Kidney (tissue), 2 donors: ENCODE results near the genes LIG4 and ABHD13.

GRCh38 chr13:106344103-106344643 is 191.3 kb downstream of the EFNB2 start:
- PRO-cap = no peak
- RRBS = no CpG with 5 or more reads among the region's 4 CpGs

GRCh38 chr13:106417517-106417949 is 117.9 kb downstream of the EFNB2 start:
- PRO-cap = no peak
- RRBS = no CpG with 5 or more reads among the region's 15 CpGs

DNA sequence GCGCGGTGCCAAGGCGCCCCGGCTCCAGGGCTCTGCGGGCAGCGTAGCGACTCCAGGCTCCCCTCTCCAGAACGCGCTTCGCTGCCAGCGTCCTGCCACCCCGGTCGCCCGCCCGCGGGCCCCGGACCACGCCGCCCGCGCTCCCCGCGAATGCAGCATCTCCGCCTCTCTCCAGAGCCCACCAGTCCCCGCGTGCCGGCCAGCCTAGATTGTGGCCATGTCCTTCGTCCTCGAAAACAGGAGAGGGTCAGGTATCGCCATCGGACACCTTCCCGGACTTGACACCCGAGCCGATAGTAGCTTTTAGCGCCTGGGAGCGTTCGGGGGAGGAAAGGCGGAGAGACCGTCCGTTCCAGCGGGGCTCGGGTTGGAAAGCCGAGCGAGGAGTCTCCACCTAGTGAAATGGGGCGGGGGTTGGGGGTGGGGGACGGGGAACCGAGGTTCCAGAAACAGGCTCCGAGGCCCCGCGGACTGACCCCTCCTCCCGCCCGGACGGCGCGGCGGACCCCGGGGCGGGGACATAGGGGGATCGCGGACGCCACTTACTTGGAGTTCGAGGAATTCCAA is 1.1 kb downstream of the EFNB2 start:
- PRO-cap = no peak
- RRBS = 4% methylated on average over 27 of the region's 62 CpGs

DNA sequence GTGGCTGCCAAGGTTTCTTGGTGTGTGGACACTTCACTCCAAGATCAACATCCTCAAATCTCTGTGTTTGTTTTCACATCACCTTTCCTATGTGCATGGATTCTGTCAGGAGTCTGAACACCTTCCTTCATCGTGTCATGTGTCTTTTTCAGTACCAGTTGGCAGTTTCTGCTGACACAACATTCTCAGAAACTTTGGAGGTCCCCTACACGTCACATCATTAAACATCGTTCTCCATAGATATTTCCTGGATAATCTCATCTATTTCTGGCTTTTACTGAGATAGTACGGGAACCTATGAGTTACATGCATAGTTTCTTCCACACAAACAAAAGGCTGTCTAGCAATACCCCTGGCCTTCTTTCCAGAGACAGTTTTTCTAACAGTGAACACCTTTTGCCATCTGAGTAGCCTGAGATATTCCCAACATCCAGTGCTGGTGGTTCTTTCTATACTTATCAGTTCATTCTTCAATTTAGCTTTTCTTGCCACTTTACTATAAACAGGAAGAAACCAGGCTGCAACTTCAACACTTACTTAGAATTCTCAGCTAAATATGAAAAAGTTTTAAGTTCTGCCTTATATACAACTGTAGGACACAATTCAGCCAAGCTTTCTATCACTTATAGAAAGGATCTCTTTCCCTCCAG is 15.4 kb upstream of the EFNB2 start:
- PRO-cap = no peak
- RRBS = no CpG with 5 or more reads among the region's 4 CpGs

DNA sequence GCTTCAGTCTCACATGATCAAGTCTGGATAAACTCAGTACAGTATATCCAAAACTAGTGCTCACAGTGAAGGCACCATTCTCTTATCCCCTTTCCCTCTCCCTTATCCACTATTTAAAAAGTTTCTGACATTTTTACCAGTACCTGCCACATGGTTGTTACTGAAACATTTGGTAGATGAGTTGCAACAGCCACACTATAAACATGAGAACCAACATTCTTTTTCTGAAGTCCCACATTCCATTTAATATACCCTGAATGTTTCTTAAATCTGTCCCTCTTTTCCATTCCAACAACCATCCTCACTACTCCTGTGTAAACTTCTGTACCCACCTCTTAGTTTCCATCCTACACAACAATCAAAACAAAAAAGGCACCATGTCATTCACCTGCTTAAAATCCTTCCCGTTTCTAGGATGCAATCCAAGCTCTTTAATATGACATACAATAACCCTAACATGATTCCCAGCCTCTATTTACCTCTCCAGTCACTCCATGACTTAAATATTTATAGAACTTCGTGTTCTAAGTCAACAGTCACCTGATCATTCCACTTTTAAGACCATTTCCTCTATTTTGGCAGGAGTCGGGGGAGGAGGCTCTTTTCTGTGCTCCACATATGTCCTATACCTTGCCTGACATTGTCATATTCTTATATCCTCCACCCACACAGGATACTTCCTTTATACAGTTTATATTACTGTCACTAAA is 3.0 kb downstream of the ARGLU1 start:
- PRO-cap = no peak
- RRBS = no CpG with 5 or more reads among the region's 3 CpGs

- PRO-cap = no peak
- RRBS = no CpG with 5 or more reads among the region's 1 CpG
Measured at GRCh38 chr13:106565489-106565834, 2.5 kb downstream of the ARGLU1 start.

- PRO-cap = no peak
- RRBS = no CpG with 5 or more reads among the region's 4 CpGs
Measured at GRCh38 chr13:106569461-106570231, 1.7 kb upstream of the ARGLU1 start.

GRCh38 chr13:106690709-106691222 is 122.8 kb upstream of the ARGLU1 start:
- PRO-cap = no peak
- RRBS = no CpG with 5 or more reads among the region's 8 CpGs

DNA sequence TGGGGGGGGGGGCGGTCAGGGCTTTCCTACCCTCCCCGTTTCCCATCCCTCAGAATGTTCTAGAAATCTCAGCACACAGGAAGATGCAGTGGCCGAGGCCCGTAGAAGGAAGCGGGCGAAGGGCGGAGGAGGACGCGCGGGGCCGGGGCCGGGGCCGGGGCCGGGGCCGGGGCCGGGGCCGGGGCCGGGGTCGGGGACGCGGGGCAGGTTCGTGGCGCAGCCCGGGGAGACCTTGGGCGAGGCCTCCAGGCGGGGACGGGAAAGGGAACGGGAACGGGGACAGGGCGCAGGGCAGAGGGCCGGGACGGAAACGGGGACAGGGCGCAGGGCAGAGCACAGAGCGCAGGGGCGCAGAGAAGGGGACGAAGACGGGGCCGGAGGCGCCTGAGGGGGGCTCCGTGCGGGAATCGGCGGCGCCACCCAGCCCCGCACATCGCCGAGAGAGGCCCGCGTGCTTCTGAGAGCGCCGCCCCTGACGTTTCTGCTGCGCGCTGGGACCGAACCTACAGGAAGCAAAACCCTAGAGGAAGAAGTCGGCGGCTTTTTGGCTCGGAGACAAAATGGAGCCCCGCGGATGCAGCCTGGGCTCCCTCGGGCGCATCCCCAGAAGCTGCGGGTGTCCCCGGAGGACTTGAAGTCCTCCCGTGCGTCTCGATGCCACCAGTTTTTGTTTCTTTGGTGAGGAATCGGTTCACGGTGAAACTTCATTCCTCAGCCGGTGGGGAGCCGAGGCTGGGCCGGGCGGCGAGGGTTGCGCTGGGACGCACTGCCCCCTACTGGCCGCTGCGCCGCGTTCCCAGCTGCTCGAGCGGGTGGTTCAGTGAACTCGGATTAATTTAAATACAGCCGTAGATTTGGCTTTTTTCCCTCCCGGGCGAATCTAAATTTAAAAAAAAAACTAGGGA is 349.8 kb upstream of the ARGLU1 start:
- PRO-cap = unidirectional peak, plus-strand start at position 52 of the sequence; unidirectional peak, plus-strand start at position 104 of the sequence; bidirectional peak, plus-strand start at position 294 of the sequence, minus-strand start at position 211 of the sequence; bidirectional peak, plus-strand start at position 508 of the sequence, minus-strand start at position 483 of the sequence; unidirectional peak, minus-strand start at position 669 of the sequence; unidirectional peak, minus-strand start at position 728 of the sequence
- RRBS = 3% methylated on average over 28 of the region's 87 CpGs

GRCh38 chr13:107678262-107678935 is 188.9 kb downstream of the NALF1 start:
- PRO-cap = unidirectional peak, plus-strand start at chr13:107678748
- RRBS = no CpG with 5 or more reads among the region's 15 CpGs

DNA sequence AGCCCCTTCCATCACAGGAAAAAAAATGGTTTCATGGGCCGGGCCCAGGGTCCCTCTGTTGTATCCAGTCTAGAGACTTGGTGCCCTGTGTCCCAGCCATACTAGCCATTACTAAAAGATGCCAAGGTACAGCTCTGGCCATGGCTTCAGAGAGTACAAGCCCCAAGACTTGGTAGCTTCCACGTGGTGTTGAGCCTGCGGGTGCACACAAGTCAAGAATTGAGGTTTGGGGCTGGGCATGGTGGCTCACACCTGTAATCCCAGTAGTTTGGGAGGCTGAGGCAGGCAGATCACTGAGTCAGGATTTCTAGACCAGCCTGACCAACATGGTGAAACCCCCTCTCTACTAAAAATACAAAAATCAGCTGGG is 133.7 kb upstream of the NALF1 start:
- PRO-cap = no peak
- RRBS = no CpG with 5 or more reads among the region's 3 CpGs

GRCh38 chr13:108214881-108216053 is at the start of gene LIG4:
LIG4 (minus strand) TSS chr13:108215536.
- PRO-cap = bidirectional peak, plus-strand start at chr13:108215631, minus-strand start at chr13:108215493
- RRBS = 2% methylated on average over 10 of the region's 58 CpGs

DNA sequence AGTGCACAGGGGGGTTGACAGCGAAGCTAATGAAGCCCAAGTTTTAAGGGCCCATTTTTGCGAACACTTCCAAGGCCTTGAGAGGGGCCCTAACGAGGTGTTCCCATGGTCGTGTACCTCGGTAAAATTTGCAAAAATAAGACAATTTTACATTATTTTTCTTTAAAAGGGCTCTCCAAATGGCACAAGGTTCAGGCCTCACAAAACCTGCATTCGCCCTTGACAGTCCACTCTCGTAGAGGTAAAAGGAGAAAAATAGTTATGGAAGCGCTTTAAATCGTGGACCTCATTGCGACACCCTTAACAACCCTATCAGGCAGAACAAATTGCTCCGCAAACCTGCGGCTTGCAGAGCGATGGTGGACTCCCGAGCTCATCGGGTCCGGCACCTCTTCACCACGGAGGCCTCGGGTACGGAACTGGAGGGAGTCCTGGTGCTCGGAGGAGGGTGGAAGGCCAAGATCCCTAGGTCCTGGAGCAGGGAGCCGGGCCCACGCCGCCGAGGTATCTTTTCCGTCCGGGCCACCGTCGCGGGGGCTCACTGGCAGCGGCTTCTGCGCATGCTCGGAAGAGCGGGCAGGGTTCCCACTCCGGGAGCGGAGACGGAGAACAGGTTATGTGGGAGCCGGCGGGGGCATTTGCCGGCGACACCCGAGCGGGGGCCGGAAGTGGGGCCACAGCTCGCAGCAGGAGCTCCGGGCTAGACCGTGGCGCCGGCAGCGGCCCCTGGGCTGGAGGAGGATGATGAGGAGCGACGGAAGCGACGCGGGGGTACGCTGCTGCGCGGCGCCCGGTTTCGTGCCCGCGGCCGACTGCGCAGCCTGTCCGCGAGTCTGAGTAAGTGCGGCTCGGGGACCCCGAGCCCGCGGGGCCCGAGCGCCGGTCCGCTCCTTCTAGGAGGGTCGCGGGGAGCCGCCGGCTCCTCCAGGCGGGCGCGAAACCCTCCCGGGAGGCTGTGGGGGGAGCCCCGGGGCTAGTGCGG is at the start of gene ABHD13:
TSS of gene ABHD13 (plus strand) at position 570 of the 982 bp plus-strand sequence.
- PRO-cap = bidirectional peak, plus-strand start at position 336 of the sequence, minus-strand start at position 311 of the sequence; bidirectional peak, plus-strand start at position 570 of the sequence, minus-strand start at position 543 of the sequence
- RRBS = 1% methylated on average over 38 of the region's 85 CpGs

DNA sequence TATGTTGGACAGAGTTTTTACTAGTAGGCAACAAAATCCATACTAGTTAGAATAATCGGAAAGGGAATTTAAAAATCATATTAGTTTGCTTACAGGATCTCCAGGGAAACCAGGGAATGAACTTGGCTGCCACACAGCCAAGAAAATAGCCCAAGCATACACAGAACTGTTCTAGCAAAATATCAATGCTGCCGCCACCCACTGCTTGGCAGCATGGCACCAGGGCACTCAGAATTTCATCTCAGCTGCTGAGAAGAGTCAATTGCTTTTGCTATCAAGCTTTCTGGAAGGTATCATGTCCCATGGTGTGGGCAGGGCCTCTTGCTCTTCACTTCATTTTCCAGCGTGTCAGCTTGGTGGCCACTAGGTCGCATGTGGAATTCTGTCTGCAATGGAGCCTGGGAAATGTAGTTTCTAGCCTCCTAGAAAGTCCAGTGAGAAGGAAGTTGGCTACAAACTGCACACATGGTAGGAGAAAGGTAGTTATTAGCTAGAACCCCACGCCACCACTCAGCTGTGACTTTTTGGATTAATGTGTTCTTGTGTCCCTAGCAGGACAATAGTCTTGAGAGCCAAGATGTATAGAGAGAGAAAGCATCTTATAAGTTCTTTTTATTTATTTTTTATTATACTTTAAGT is 105.2 kb downstream of the MYO16 start:
- PRO-cap = no peak
- RRBS = no CpG with 5 or more reads among the region's 5 CpGs

DNA sequence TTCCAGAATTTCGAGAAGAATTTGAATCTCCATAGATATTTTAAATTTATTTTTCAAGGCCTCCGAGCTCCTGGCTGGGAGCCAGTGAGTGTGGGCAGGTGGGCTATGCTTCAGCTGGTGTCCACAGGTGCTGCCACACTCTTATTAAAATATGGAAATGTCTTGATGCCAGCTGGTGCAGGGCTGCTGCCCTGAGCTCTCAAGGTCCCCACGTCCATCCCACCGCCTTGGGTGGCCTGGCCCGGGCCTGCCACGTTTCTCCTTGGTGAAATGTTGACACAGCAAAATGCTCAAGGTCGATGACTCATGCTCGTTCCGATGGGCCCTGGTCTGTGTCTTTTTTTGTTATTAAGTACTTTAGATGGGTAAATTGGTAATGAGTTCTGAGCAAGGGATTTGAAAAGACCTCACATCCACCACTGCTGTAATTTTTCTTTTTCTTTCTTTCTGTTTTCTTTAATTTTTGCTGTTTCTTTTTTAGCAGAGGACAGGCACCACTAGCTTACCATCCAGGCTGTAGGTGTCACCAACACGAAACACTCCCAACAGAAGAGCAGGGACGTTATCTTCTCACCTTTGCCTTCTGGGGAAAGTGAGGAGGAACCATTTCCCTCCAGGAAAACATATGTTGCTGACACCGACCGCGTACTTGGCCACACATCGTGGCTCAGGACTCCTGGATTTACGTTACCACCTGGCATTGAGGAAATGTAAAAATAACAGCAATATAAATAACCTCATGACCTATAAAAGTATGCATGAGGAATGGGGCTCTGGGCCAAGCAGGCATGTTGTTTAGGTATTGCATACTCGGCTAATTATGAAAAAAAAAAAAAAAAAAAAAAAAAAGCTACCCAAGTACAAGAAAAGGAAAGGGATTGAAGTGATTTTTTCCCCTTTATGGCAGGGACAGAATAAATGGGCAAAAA is 524.9 kb downstream of the MYO16 start:
- PRO-cap = no peak
- RRBS = no CpG with 5 or more reads among the region's 17 CpGs

DNA sequence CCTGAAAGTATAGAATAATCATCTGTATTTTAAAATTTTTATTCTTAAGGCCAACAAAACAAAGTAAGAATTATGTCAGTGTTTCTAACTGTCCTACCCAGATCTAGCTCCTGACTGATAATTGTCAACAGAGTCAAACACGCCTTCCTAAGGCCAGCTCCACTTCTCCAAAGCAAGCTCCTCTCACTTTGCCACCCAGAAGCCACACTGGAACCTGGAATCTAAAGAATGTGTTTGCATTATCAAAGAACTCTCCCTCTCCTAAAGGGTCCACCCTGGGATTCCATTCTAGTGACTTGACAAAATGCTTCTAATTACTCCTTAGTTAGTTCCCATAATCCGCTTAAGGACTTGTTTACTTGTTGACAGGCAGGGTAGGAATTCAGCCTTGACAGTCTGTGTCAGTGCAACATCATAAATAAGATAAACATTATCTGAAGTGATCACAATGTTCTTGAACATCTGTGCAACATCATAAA is 512.3 kb downstream of the IRS2 start:
- PRO-cap = no peak
- RRBS = no CpG with 5 or more reads among the region's 2 CpGs

DNA sequence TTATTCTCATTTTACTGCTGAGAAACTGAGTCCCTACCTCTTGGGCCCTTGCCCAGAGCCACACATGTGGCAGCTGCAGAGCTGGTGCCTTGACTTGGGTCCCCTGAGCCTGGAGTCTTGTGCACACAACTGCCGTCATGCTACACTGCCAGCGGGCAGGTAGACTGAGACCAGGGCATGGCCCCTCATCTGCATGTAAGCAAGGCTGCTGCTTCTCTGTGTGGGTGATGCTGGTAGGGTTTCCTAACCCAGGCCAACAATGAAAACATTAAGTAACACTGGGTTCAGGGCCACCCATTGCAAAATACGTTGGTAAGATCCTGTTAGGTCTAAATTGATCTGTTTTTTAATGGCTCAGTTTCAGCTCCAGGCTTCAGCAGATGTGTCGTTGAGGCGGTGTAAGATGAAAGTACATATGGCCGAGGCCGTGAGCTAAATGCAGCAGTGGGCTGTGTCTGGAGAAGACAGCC is 383.4 kb downstream of the IRS2 start:
- PRO-cap = no peak
- RRBS = no CpG with 5 or more reads among the region's 7 CpGs

DNA sequence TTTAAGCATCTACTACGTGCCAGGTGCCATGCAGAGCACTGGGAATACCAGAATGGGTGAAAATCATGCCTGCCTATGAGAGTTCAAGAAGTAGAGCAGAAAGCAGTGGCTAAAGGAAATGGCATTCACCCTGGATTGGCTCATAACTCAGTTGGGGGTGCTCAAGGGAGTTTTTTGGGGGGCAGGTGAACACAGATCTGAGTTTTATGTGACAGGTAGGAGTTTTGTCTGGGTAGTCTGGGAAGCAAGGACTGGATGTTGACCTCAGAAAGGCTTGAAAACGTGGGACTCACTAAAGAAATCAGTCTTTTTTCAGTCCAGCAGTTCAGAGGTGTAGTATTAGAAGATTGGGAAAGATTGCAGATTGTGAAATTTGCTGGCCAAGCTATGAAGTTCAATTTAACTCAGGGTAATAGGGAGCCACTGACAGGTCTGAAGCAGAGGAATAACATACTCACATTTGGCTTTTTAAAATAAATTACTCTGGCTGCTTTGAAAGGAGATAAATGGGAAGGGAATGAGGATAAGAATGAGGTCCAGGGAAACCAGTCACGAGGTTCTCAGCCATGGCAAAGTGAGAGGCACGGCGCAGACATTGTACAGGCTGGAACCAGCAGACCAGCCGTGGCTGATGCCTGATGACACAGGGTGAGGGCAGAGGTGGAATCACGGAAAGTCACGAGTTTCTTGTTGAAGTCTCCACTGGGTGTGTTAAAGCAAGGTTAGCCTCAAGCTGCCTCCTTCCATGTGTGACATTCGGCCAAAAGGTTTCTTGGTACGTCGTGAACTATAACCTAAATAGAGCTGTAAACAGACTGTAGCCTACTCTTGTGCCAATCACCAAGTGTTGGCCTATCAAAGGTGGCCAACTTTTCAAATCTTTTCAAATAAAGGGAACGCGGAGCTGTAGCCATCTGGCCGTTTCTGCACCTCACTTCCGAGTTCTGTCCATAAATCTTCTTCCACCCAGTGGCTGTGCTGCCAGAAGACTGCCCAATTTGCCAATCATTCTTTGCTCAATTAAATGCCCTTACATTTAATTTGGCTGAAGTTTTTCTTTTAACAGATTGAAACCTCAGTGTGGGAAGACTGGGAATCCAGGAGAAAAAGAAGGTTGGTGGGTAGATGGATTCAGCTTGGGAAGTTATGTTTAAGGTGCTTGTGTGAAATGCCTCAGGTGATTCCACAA is 377.6 kb downstream of the IRS2 start:
- PRO-cap = no peak
- RRBS = no CpG with 5 or more reads among the region's 15 CpGs

GRCh38 chr13:109412653-109412915 is 373.8 kb downstream of the IRS2 start:
- PRO-cap = no peak
- RRBS = no CpG with 5 or more reads among the region's 9 CpGs

DNA sequence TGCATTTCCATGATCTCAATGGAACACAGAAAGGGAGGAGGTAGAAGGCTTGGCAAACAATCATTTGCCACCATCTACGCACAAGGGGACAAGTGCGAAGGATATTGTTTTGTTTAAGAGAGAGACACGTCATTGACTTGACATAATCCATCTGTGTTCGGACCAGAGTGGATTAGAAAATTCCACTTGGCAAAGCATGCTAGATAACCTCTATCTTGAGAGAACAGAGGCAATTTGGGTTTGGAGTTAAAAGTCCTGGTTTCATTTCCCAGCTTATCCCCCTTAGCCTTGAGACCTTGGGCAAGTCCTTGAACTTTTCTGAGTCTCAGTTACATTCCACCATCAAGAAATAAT is 209.9 kb downstream of the IRS2 start:
- PRO-cap = no peak
- RRBS = no CpG with 5 or more reads among the region's 4 CpGs